Measurements from ENCODE around the genes B4GALT3 and HSPA6.

- PRO-cap, 2 experiments, result no peak in any of the 2 experiments
Observed at GRCh38 chr1:161046583-161047794, 1.2 kb upstream of the USF1 start.

DNA sequence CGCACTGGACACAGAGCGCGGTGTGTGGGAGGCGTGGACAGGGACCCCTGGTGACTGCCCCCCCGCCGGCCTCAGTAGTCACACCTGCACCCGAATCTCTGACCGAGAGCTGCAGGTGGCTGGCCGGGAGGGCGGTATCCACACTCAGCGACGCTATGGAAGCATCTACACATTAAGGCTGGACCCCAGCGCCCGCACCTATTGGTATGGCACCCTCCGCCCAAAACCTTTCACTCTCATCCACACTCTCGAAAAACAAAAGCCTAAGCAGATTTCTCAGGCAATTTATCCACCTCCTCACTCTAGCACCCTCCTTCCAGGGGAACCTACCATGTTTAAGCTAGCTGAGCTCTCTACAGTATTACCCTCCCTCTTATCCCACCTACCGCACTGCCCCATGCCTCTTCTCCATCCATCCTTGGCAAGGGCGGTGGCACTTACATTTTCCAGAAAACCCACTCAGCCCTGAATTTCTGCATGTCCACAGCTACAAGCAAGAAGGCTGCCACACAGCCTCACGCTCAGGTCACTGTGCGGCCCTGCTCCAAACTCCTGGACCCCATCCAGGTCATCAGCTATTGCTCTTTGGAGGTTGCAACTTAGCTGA lies 801 bp downstream of the KLHDC9 start:
- PRO-cap, 2 experiments, result peak in 1 of 2 experiments; most common minus-strand start position 301 of the sequence (in 1)

GRCh38 chr1:161171086-161172294 lies 5.3 kb downstream of the PPOX start:
- PRO-cap, 2 experiments, result no peak in any of the 2 experiments

- PRO-cap, 2 experiments, result peak in 2 of 2 experiments; most common plus-strand start chr1:161177576 (in 2); most common minus-strand start chr1:161177483 (in 2)
Observed at GRCh38 chr1:161176888-161178106, at the start of gene B4GALT3. TSS of gene B4GALT3 (minus strand) at chr1:161177507.

- PRO-cap, 2 experiments, result no peak in any of the 2 experiments
Observed at GRCh38 chr1:161215752-161216285, 724 bp downstream of the FCER1G start.

DNA sequence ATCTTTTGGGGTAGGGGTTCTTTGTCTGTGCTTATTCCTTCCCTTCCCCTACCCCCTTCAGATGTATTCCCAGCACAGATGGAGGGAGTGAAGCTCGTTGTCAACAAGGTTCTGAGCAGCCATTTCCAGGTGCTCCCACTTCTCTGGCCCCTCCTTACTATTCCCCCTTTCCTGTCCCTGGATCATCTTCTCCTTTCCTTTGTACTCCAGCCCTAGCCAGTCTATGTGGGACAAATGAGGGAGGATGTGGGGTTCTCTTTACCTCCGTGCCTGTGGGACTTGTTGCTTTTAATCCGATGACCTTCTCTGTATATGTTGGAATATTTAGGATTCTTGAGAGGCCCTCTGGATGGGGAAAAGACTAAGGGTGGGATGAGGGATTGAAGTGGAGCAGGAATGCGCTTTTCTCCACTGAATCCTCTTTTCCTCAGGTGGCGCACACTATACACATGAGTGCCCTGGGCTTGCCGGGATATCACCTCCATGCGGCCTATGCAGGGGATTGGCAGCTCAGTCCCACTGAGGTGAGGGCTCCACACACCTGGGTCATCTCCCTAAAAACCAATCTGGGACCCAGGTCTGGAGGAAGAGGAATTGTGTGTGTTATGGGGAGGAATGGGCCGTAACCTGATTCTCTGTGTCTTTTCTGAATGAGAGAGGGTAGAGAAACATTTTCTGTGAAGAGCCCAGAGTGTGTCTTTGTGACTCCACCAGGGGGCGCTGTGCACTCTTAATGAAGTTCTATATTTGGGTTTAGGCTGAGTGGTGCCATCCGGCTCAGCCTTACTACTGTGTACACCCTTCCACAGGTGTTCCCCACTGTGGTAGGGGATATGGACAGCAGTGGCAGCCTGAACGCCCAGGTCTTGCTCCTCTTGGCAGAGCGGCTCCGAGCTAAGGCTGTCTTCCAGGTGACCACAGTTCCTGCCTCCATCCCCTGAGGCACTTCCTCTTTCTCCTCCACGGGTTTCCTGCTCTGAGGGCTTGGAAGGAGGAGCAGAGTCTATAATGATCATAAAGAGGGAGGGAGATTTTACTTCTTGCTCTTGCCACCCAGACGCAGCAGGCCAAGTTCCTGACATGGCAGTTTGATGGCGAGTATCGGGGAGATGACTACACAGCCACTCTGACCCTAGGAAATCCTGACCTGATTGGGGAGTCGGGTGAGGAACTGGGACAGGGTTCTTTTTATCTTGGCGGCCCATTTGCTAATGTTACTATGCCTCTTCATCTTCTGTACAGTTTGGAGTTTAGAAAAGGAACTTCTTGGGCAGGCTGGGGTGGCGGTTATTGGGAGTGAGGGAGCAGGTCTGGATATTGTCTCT lies 1.4 kb downstream of the TOMM40L start:
- PRO-cap, 2 experiments, result peak in 2 of 2 experiments; most common plus-strand start position 819 of the sequence (in 2)

GRCh38 chr1:161420607-161420930 lies 52.9 kb upstream of the CFAP126 start:
- PRO-cap, 2 experiments, result peak in 2 of 2 experiments; most common plus-strand start chr1:161420867 (in 1)

GRCh38 chr1:161510603-161511308 lies 5.5 kb downstream of the FCGR2A start:
- PRO-cap, 2 experiments, result no peak in any of the 2 experiments

DNA sequence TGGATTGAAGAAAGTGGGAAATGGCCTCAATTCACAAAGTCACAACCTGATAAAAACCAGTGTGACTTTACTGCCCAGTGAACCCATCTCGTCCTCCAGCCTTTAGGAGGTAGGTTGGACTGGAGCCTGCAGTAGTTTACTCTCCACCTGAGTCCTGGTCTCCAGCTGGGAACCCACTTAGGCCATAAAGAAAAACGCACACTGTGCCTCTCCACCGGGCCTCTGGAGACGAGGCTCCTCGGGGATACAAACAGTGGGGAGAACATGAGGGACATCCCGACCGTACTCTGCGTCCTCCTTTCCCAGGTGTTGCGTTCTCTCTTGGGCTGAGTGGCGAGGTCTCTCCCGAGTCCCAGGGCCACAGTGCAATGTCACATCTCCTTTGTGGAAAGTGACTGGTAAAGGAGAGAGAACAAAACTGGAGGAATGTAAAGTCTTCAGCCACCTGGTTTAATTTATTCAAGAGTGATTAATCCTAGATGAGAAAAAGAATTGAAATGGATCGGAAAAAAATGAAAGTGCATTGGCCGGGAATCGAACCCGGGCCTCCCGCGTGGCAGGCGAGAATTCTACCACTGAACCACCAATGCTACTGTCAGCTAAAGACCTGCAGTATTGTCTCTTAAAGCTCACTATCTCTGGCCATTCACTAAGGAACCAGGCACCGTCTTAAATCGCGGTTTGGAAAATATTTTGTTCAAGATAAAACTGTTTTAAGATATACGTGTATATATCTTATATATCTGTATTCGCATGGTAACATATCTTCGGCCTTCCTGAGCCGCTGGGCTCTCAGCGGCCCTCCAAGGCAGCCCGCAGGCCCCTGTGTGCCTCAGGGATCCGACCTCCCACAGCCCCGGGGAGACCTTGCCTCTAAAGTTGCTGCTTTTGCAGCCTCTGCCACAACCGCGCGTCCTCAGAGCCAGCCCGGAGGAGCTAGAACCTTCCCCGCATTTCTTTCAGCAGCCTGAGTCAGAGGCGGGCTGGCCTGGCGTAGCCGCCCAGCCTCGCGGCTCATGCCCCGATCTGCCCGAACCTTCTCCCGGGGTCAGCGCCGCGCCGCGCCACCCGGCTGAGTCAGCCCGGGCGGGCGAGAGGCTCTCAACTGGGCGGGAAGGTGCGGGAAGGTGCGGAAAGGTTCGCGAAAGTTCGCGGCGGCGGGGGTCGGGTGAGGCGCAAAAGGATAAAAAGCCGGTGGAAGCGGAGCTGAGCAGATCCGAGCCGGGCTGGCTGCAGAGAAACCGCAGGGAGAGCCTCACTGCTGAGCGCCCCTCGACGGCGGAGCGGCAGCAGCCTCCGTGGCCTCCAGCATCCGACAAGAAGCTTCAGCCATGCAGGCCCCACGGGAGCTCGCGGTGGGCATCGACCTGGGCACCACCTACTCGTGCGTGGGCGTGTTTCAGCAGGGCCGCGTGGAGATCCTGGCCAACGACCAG lies at the start of gene HSPA6:
TSS of gene HSPA6 (plus strand) at position 1,213 of the 1,436 bp plus-strand sequence.
- PRO-cap, 2 experiments, result peak in 2 of 2 experiments; most common plus-strand start position 1,213 of the sequence (in 1); most common minus-strand start position 597 of the sequence (in 2)

GRCh38 chr1:161738933-161739485 lies 10.6 kb upstream of the DUSP12 start:
- PRO-cap, 2 experiments, result peak in 1 of 2 experiments; most common minus-strand start chr1:161739098 (in 1)

GRCh38 chr1:161791402-161791672 lies 25.2 kb downstream of the ATF6 start:
- PRO-cap, 2 experiments, result no peak in any of the 2 experiments

GRCh38 chr1:161819418-161819921 lies 53.4 kb downstream of the ATF6 start:
- PRO-cap, 2 experiments, result no peak in any of the 2 experiments

GRCh38 chr1:161877053-161877928 lies 111.2 kb downstream of the ATF6 start:
- PRO-cap, 2 experiments, result no peak in any of the 2 experiments

DNA sequence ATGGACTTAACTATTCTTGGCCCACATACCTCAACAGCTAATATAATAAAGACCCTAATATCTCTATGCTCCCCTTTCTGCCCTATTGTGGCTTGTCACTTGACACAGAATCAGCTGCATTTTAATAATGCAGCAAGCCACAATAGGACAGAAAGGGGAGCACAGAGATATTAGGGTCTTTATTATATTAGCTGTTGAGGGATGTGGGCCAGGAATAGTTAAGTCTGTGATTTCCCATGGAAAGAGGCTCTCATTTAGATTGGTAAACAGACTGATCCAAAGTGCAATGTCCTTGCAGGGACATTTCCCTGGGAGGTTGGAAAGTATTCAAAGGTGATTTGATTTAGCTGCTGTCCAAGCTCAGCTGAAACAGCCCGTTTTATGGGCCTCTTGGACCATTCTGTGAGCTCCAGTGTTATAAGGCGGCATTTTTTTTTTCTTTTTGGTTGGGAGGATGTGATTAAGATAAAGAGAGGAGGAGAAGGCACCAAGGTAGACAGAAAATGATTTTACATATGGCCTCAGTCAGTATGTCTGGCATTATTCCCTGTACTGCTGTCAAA lies 61.9 kb downstream of the NOS1AP start:
- PRO-cap, 2 experiments, result no peak in any of the 2 experiments

DNA sequence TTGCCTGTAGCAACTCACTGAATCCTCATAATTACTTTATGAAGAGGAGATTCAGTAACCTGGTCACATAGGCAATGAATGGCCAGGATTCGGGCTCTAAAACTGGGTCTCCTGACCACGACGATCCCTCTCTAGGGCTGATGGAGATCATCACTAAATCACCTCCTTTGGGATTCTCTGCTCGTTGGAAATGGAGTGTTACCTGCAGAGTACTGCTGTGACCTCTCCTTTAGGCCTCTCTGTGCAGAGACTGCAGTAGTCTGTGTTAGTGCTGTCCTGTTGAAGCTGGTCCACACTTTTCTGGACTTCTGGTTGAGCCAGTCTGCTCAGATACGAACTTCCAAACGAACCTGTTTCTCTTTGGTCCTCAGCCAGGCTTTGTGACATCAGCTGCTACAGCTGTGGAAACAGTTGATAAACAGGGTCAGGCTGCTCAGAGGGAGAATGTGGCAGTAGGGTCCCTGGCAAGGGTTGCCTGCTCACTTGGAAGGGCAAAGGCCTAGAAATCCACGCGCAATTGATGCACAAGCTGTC lies 98.7 kb downstream of the NOS1AP start:
- PRO-cap, 2 experiments, result no peak in any of the 2 experiments

GRCh38 chr1:162215730-162216289 lies 146.3 kb downstream of the NOS1AP start:
- PRO-cap, 2 experiments, result no peak in any of the 2 experiments

- PRO-cap, 2 experiments, result no peak in any of the 2 experiments
Observed at GRCh38 chr1:162383769-162384959, 2.6 kb downstream of the C1orf226 start.

DNA sequence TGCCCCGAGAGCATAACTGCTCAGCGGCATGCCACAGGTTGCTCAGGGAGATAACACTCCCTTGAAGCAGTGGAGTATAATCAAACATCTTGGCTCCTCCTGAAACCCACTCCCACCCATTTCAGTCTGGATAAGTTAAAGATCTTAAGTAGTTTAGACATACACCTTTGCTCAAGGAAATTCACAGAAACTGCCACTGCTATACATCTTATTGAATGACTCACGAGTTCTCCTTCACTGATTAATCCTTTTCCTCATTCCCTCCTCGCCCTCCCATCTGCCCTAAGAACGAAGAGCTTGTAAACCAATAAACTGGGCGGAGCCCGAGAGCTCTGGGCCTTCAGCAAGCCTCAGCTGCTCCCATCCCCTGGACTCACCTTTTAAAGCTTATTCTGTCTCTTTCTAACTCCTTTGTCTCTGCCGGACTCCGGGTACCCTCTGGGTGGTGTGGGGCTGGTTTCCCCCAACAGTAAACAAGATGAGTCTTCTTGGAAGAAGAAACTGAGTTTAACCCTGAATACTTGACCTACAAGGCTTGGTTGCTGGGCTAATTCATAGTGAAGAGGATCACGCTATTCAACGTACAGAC lies 7.6 kb upstream of the SH2D1B start:
- PRO-cap, 2 experiments, result no peak in any of the 2 experiments

DNA sequence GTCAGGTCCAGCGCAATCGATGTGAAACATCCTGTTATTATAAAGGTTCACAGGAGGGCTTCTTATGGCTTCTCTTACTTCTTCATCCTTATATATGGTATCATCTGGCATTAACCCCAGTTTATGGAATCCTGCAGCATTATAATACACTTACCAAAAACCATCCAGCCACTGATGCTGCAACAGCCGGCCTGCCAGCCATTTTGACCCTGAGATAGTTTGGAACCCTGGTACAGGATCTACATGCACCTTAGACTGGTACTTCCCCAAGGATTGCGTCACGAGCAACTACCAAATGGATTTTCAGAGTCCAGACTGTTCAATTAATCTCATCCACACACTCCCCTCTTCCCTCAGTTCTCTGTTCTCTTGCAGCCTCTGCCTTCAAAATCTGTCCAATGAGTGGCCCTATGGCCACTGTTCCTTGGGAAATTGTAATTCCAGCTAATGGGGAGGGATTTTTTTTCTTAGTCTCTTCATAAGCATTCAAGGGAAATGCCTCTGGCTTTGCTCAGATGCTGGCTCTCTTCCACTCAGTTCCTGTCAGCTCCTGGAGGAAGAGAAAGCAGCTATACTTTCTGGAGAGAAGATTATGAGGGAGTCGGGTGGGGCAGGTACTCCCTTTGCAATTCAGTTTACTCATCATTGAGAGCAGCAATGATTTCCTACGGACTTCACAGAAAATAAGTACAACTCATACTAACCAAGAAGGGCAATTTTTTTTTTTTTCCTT lies 19.9 kb upstream of the UAP1 start:
- PRO-cap, 2 experiments, result no peak in any of the 2 experiments

DNA sequence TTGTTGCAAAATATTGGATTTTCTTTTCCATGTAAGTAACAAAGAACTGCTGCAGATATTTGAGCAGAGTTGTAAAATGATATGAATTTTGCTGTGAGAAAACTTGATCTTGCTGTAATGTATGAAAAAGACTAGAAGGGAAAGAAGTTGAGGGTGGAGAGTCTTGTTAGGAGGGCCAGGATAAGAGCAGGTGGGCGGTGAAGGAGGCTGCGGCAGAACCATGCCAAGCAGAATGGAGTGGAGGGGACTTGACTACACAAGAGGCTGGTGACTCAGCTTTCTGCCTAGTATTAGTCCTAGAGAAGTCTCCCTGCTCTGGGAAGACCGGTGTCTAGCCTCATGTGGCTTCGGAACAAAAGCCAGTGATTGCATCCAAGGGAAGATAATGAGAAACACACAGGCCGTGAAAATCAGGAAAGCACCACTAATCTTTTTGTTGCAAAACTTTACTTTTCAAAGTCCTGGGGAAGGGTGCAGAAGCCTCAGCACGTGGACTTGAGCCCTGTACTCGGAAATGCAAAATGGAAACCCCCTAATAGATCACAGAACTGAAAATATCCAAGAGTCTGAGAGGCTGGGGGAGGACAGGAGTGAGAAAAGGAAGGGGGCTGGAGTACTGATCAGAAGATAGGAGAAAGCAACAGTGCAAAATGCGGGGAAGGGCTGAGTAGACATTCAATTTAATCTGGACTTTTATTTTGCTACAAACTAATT lies 31.3 kb downstream of the DDR2 start:
- PRO-cap, 2 experiments, result no peak in any of the 2 experiments

Data from cytotoxic T cell (primary cell).